Testis (tissue), 5 donors: ENCODE measurements around a stretch of chr21.

- PRO-cap, 3 experiments = no peak in any of the 3 experiments
- RAMPAGE, long total RNA, 2 experiments = no peak in any of the 2 experiments
- RRBS = no CpG with 5 or more reads among the region's 3 CpGs
Observed at GRCh38 chr21:37580475-37581062, 214.0 kb downstream of the DYRK1A start.

GRCh38 chr21:38080754-38081377 lies 164.6 kb upstream of the KCNJ6 start:
- PRO-cap, 3 experiments = no peak in any of the 3 experiments
- RAMPAGE, long total RNA, 2 experiments = no peak in any of the 2 experiments
- RRBS = no CpG with 5 or more reads among the region's 13 CpGs

GRCh38 chr21:38195817-38196621 lies 60.8 kb upstream of the KCNJ15 start:
- PRO-cap, 3 experiments = no peak in any of the 3 experiments
- RAMPAGE, long total RNA, 2 experiments = no peak in any of the 2 experiments
- RRBS = no CpG with 5 or more reads among the region's 4 CpGs

GRCh38 chr21:38266724-38267080 lies 9.9 kb downstream of the KCNJ15 start:
- PRO-cap, 3 experiments = no peak in any of the 3 experiments
- RAMPAGE, long total RNA, 2 experiments = no peak in any of the 2 experiments
- RRBS = no CpG with 5 or more reads among the region's 1 CpG

DNA sequence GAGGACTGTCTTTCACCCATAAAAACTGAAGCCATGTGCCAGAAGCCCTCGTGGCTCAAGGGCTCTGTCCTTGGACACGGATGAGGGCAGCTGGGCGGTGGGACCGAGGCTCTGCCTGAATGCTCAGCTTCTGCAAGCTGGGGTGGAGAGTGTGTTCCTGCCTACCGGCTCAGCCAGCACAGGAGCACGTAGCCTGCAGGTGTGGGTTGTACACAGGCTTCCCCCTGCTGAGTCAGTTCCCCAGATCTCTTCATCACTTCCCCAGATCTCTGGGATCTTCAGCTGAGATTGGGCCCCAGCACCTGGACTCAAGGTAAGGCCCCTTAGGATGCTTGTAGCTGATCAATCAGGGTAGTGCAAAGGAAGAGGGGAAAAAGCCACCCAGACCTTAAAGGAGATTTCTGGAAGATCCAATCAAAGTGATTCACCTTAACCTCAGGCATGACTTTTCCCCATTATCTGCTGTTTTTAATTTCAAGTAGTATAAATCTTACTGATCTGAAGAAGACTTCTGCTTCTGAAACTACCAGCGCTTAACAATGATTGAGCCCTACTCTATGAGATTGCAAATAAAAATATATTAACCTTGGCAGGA lies 15.6 kb downstream of the KCNJ15 start:
- PRO-cap, 3 experiments = no peak in any of the 3 experiments
- RAMPAGE, long total RNA, 2 experiments = no peak in any of the 2 experiments
- RRBS = no CpG with 5 or more reads among the region's 7 CpGs

GRCh38 chr21:38273999-38274549 lies 17.3 kb downstream of the KCNJ15 start:
- PRO-cap, 3 experiments = no peak in any of the 3 experiments
- RAMPAGE, long total RNA, 2 experiments = no peak in any of the 2 experiments
- RRBS = no CpG with 5 or more reads among the region's 4 CpGs

GRCh38 chr21:38349012-38349879 lies 92.5 kb downstream of the KCNJ15 start:
- PRO-cap, 3 experiments = no peak in any of the 3 experiments
- RAMPAGE, long total RNA, 2 experiments = no peak in any of the 2 experiments
- RRBS = no CpG with 5 or more reads among the region's 12 CpGs

- PRO-cap, 3 experiments = no peak in any of the 3 experiments
- RAMPAGE, long total RNA, 2 experiments = no peak in any of the 2 experiments
- RRBS = no CpG with 5 or more reads among the region's 2 CpGs
Observed at GRCh38 chr21:38350100-38350423, 93.3 kb downstream of the KCNJ15 start.

DNA sequence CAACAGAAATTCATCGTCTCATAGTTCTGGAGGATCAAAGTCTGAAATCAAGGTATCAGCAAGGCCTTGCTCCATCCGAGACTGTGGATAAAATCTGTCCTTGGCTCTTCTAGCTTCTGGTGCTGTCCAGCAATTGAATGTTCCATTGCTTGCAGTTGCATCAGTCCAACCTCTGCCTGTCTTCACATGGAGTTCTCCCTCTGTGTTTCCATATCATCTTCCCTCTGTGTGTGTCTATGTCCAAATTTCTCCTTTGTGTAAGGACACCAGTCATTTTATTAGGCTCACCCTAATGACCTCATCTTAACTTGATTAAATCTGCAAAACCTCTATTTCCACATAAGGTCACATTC lies 84.3 kb downstream of the ERG start:
- PRO-cap, 3 experiments = no peak in any of the 3 experiments
- RAMPAGE, long total RNA, 2 experiments = no peak in any of the 2 experiments
- RRBS = no CpG with 5 or more reads among the region's 2 CpGs

GRCh38 chr21:38808366-38809092 lies 2.8 kb downstream of the ETS2 start:
- PRO-cap, 3 experiments = no peak in any of the 3 experiments
- RAMPAGE, long total RNA, 2 experiments = no peak in any of the 2 experiments
- RRBS = no CpG with 5 or more reads among the region's 4 CpGs

- PRO-cap, 3 experiments = no peak in any of the 3 experiments
- RAMPAGE, long total RNA, 2 experiments = no peak in any of the 2 experiments
- RRBS = no CpG with 5 or more reads among the region's 16 CpGs
Observed at GRCh38 chr21:38810373-38811578, 5.0 kb downstream of the ETS2 start.

DNA sequence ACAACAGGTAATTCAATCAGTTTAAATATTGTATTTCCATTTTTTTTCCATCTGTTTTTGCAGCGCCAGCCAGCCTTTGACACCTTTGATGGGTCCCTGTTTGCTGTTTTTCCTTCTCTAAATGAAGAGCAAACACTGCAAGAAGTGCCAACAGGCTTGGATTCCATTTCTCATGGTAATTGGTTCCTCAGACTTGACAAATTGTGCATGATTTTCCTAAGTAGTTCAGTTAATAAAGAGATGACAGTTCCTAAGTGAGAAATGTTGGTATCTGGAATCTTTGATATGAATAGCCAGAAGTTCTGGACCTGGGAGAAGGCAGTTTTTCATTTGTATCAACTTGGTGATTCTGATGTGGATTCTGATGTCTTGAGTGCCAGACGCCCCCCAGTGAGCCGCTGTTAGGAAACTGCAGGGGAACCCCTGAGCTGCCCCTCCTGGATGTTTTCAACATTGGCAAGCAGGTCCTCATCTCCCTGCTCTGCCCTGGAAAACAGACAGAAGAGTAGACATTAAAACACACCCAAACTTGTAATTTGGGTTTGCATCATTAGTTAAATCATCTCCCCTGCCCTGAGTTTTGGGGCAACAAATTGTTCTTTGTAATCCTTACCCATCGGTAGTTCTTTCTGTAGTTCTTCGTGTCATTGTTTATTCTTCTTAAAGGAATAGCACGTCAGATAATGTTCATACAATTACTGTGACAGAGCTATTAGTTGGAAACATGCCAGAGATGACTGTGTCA lies 7.4 kb downstream of the ETS2 start:
- PRO-cap, 3 experiments = no peak in any of the 3 experiments
- RAMPAGE, long total RNA, 2 experiments = no peak in any of the 2 experiments
- RRBS = no CpG with 5 or more reads among the region's 6 CpGs

DNA sequence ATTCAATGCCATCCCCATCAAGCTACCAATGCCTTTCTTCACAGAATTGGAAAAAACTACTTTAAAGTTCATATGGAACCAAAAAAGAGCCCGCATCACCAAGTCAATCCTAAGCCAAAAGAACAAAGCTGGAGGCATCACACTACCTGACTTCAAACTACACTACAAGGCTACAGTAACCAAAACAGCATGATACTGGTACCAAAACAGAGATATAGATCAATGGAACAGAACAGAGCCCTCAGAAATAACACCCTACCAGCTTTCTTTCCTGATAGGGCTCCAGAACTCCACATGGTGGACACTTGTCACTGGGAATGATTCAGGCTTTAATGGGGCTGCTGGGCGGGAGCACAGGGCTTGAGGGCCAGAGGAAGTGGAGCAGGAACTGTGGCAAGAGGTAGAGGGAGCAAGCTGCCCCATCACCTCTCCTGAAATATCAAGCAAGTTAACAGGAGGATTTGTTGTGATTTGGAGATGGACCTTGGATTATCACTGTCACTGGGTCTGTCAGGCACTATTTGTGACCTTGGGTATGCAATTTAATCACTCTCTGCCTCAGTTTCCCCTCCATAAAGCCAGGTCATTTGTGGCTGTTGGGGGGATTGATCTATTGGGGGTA lies 24.9 kb downstream of the ETS2 start:
- PRO-cap, 3 experiments = no peak in any of the 3 experiments
- RAMPAGE, long total RNA, 2 experiments = no peak in any of the 2 experiments
- RRBS = no CpG with 5 or more reads among the region's 2 CpGs

DNA sequence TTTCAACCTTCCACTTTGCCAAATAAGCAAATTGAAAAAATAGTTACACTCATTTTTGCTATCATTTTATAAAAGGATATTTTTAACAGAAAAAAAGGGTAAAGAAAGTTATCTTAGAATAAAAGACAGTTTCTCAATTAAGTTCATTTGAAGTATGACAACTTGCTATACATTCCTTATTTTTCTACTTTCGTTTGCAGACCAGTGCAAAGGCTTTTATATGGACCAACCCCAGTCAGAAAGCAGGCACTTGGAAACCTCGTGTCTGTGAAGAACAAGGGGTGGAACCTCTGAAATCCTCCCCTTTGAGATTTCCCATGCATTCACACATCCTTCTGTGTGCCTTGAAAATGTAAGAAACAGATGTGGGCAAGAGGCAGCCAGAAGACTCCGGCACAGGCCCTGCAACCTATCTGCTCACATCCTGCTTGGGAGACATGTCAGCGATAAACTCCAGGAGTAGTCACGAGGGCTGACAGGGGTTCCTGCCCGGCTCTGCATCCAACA lies 42.4 kb downstream of the ETS2 start:
- PRO-cap, 3 experiments = no peak in any of the 3 experiments
- RAMPAGE, long total RNA, 2 experiments = no peak in any of the 2 experiments
- RRBS = 72% methylated on average over 3 of the region's 6 CpGs

- PRO-cap, 3 experiments = no peak in any of the 3 experiments
- RAMPAGE, long total RNA, 2 experiments = no peak in any of the 2 experiments
- RRBS = no CpG with 5 or more reads among the region's 3 CpGs
Observed at GRCh38 chr21:38911354-38912020, 105.8 kb downstream of the ETS2 start.

DNA sequence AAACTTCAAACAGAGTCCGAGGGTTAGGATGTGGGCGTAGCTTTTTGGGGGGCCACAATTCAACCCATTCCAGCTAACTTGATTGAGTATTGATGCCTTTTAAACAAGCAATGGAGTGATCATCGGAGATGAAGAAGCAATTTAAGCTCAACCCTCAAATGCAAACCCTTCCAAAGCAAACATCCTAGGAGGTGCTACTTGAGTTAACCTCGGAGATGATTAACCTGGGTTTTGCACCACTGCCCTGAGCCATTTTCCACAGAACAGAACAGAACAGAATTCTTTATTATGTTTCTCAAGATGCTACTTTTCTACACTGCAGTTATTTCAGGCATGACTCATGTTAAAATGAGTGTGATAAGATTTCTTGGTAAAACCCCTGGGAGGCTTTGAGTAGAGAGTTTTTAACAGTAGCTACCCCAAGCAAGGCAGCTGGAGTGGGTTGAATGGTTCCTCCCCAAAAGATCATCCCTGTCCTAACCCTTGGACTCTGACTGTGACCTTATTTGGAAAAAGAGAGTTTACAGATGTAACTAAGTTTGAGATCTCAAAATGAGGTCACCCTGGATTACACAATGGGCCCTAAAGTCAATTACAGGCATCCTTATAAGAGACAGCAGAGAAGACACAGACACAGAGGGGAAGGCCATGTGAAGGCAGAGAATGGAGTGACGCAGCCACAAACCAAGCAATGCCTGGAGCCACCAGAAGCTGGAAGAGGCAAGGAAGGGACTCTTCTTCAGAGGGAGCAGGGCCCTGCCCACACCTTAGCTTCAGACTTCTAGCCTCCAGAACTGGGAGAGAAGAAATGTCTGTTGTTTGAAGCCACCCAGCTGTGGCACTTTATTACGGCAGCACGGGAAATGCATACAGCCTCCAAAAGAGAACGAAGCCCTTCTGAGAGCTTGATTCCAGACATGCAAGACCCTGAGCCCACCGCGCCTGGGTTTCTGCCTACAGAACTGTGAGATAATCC lies 153.4 kb downstream of the ETS2 start:
- PRO-cap, 3 experiments = no peak in any of the 3 experiments
- RAMPAGE, long total RNA, 2 experiments = no peak in any of the 2 experiments
- RRBS = no CpG with 5 or more reads among the region's 10 CpGs

DNA sequence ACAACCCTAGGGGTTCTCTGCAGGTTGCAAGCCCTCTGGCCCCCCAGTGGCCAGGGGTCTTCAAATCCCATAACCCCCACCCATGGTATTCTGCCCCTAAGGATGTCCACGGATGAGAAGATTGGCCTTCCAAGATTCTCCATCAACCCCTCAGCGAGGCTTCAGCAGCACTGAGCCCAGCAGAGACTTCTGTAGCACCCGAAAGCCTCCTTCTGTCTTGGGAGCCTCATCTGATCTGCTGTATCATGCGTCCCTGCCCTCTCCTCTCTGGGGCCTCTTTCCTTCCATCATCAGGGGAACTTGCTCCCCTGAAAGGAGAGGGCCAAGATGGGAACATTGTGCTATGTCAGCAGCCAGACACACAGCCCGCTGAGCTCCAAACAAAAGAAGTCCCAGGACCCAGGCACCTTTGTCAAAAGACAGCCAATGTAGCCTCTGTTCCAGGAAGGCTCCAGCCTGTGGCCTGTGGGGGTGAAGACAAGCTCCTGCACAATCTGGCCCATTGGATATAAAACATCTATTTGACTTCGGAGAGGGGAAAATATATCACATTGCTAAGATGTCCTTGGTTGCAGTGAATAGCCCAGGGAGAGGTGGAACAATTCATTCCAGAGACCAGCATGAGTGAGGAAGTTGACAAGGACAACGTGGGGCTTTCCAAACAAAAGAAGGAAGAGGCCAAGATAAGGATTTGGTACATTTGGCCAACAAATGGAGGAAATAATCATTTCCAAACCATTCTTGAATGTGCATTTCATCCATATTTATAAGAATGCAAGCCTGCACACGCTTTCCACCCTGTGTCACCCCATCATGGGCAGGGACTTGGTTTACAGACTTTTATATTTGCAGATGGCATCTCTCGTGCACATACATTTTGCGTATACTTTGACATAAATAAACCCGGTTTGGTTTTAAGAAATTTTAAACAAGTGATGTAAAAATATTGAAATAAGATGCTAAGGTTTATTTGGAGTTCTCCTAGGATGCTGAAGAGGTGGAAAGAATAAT lies 186.9 kb downstream of the ETS2 start:
- PRO-cap, 3 experiments = no peak in any of the 3 experiments
- RAMPAGE, long total RNA, 2 experiments = no peak in any of the 2 experiments
- RRBS = no CpG with 5 or more reads among the region's 11 CpGs

GRCh38 chr21:39005416-39005973 lies 177.8 kb downstream of the PSMG1 start:
- PRO-cap, 3 experiments = no peak in any of the 3 experiments
- RAMPAGE, long total RNA, 2 experiments = no peak in any of the 2 experiments
- RRBS = no CpG with 5 or more reads among the region's 13 CpGs

GRCh38 chr21:39033717-39034611 lies 149.3 kb downstream of the PSMG1 start:
- PRO-cap, 3 experiments = no peak in any of the 3 experiments
- RAMPAGE, long total RNA, 2 experiments = no peak in any of the 2 experiments
- RRBS = no CpG with 5 or more reads among the region's 24 CpGs

DNA sequence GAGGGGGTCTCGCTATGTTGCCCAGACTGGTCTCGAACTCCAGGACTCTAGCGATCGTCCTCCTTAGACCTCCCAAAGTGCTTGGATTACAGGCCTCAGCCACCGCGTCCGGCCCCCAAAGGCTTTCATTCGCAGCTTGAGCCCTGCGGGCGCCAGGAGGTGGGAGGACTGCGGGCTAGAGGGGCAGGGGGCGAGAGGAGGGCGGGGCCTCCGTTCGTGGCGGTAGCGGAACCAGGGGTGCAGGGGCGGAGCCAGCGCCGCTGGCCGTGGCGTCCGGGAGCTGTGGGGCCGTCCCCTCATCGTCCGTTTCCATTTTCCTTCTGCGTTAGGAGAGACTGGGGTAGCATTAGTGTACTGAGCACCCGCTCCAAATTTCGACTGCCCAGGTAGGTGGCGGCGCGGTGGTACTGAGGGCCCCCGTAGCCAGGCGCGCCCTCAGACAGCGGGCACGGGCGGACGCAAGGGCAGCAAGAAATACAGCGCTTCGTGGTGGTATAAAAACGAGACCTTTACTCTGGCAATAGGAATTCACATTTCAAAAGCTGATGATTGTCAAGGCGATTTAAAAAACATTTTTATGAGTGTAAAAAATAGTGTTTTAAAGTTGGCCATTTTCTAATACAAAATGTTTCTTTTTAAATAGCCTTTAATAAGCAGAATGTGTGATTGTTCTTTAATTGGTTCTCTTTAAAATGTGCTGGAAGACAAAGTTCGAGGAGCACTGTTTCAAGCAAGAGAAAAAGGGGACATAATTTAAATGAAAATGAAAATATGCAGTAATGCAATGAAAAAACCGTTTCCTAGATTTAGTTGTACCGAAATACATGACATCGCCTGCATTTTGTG lies 661 bp upstream of the PSMG1 start:
- PRO-cap, 3 experiments = peak in 3 of 3 experiments; most common plus-strand start position 249 of the sequence (in 2); most common minus-strand start position 131 of the sequence (in 2)
- RAMPAGE, long total RNA, 2 experiments = start-site peak on the plus strand in 1 of 2 experiments, centred at position 245 of the sequence, 11 reads per replicate
- RRBS = no CpG with 5 or more reads among the region's 47 CpGs